Neutrophil (primary cell): Measurements from ENCODE around the genes NPHP4 and DNAJC11.

DNA sequence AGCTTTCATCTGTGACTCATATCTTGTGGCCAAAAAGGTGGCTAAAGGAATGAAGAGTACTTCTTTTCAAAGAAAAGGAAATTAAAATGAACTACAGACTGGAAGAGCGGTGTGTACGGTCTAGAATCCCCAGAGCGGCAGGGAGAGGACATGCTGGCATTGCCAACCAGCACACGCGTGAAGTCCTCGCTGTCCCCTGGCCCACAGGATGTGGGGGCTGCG is 603.1 kb downstream of the NPHP4 start:
- PRO-cap, result no peak

DNA sequence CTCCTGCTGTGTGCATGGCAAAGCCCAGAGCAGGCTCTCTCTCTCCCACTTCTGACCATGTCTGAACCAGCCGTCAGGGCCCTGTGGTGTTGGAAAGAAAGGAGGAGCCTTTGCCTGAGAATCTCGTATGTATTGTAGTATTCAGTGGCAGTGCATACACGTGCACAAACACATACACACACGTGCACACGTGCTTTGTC is 332.1 kb downstream of the NPHP4 start:
- PRO-cap, result no peak

DNA sequence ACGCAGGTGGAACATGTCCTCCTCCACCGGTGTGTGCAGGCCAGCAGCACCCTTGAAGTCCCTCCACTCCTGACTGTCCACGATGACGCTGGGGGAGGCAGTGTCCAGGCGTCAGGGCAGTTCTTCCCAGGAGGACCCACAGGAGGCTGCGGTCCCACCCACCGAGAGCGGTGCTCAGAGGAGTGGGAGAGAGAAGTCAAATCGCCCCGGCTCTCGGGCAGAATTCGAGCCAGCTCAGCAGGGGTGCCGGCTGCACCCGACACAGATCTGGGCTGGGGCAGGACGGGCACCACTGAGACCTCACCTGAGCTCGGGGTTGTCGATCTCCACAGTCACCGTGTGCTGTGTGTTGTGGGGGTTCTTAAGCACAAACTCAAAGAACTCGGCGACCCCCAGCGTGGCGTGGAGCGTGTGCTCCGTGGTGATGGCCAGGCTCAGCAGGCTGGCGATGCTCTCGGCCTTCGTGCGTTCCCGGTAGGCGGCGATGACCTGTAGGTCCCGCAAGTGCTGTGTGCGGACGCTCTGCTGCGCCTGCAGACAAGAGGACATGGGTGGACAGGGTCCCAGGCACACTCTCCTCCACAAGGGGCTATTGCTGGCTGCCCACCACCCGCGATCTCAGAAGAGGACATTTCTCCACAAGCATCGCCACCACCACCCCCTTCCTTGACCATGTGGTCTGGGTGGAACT is 117.5 kb downstream of the NPHP4 start:
- PRO-cap, result no peak

- PRO-cap, result no peak
Observed at GRCh38 chr1:5907969-5908361, 84.3 kb downstream of the NPHP4 start.

- PRO-cap, result bidirectional peak, plus-strand start at chr1:5992694, minus-strand start at chr1:5992474
Observed at GRCh38 chr1:5992104-5993009, at the start of gene NPHP4. NPHP4 (minus strand) TSS chr1:5992425.

DNA sequence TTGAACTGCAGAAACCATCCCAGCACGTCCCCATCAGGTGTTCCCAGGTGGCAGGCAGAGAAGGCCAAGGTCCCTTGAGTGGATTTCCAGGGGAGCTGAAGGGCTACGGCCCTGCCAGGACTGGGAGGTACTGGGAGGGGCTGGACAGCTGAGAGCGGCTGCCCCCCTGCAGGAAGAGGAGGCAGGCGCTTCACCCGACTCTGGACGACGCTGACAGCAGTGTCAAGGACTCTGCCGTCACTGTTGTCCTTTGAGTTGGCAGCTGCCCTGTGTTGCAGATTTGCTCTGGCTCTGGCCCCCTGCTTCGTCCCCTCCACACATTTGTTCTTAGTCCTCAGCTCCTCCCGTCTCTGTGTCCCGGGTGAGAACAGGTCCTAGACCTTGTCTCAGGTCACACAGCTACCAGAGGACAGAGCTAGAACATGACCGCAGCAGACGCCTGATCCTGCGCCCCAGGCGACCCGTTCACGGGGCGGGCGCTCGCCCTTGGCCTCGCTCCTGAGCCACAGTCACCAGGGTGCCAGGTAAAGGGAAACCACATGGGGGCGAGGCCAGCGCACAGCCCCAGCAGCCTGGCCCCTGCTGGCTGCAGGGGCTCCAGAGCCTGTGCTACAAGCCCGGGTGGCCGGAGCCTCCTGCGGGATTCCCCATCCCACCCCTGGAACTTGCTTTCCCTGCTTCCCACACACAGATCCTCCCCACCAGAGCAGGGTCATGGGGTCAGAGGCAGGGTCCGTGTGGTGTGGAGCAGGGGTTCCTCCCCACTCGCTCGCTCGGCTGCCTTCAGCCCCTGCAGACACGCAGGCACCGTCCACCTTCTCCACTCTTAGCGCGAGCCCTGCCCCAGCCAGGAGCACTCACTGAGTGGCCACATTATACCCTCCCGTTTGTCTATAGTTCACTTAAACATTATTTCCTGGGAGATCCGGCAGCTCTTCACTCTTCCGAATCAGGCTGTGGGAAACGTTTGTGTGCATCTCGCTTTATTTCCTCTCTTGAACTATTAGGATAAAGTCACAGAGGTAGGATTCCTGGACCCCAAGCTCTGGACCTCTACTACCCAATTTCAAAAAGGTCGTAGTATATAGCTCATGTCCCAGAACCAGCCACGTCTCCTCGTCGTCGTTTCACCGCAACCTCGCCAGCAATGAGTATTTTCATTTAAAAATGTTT is 10.8 kb upstream of the NPHP4 start:
- PRO-cap, result no peak

- PRO-cap, result bidirectional peak, plus-strand start at chr1:6028315, minus-strand start at chr1:6028196; bidirectional peak, plus-strand start at chr1:6028584, minus-strand start at chr1:6028548
Observed at GRCh38 chr1:6028134-6028950, 17.3 kb upstream of the KCNAB2 start.

GRCh38 chr1:6277692-6278242 is 16.9 kb upstream of the GPR153 start:
- PRO-cap, result no peak

DNA sequence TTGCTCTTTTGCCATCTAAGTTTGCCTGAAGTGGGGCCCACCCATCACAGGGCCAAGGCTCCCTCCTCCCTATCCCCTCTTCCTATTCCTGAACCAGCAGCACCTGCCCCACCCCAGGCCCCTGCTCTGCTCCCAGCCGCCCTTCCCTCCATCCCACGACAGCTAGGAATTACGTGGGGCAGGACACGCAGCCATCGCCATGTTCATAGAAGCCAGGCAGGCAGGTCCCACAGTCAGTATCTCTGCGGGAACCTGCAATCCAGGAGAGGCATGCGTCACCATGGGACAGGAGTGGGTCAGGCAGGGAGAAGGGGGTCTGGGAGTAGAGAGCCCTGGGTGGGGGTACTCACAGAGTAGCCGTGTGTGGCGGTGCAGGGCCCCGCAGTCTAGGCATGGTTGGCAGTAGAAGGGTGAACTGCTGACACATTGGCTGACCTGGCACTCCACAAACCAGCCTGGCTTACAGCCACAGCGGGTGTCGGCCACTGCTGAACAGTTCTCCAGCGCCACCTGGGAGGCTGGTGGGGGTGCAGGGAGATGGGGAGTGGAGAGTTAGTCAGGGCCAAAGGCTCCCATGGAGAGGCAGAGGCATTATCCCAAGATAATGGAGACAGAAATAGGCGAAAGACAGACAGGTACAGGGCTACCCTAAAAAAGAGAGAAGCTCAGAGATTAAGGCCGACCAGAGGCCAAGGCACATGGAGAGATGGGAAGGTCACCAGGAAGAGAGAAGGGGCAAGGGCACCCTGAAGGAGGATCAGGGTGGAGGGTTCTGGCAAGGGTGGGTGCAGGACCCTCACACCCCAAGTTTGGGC is 1.6 kb downstream of the TNFRSF25 start:
- PRO-cap, result no peak

DNA sequence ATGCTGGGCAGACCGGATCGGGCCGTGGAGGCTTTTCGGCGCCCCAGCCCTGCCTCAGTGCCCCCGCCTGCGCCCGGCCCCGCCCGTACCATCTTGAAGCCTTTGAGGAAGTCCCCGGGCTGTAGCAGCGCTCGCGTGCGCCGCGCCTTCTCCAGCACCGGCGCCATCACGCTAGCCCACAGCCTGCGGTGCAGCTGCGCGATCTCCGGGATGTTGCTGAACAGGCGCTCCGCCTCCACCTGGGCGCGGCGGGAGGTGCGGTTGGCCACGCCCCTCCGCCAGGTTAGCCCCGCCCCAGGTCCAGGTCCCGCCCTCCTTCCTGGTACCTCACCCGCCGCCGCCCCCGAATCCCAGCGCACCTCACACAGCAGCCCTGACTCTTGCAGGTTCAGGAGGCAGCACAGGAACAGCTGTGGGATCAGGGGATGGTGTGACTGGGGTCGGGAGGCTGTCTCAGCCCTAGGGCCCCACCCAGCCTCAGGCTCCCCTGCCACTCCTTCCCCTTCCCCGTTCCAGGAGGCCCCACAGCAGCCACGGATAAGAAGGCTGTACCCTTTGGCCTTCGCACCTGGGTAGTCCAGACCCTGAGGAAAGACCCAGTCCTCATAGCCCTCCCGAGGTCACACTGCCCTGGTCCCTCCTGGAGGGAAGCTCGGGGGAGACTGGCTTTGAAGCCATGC is 5.6 kb upstream of the TNFRSF25 start:
- PRO-cap, result no peak

- PRO-cap, result no peak
Observed at GRCh38 chr1:6489707-6490227, 1.7 kb downstream of the PLEKHG5 start.

DNA sequence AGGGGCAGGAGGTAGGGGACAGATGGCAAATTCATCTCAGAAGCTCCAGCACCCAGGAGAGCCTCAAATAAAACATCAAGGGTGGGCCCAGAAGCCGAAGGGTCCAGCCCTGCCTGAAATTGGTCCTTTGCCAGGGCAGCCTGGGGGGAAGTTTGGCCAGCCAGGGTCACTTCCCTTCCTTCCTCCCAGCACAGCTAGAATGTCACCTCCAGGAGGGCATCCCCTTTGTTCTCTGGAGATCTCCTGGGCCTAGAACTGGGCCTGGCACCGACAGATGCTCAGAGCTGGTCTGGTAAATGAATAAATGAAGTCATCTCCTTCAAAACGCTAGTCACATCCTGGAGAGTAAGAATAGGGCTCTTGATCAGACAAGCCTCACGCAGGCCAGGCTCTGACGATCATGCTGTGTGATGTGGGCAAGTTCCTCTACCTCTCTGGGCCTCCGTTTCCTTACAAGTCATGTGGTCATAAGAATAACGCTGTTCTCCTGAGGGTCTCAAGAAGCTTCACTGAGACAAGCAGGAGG is 1.7 kb upstream of the PLEKHG5 start:
- PRO-cap, result no peak

GRCh38 chr1:6496202-6496791 is 4.8 kb upstream of the PLEKHG5 start:
- PRO-cap, result no peak

DNA sequence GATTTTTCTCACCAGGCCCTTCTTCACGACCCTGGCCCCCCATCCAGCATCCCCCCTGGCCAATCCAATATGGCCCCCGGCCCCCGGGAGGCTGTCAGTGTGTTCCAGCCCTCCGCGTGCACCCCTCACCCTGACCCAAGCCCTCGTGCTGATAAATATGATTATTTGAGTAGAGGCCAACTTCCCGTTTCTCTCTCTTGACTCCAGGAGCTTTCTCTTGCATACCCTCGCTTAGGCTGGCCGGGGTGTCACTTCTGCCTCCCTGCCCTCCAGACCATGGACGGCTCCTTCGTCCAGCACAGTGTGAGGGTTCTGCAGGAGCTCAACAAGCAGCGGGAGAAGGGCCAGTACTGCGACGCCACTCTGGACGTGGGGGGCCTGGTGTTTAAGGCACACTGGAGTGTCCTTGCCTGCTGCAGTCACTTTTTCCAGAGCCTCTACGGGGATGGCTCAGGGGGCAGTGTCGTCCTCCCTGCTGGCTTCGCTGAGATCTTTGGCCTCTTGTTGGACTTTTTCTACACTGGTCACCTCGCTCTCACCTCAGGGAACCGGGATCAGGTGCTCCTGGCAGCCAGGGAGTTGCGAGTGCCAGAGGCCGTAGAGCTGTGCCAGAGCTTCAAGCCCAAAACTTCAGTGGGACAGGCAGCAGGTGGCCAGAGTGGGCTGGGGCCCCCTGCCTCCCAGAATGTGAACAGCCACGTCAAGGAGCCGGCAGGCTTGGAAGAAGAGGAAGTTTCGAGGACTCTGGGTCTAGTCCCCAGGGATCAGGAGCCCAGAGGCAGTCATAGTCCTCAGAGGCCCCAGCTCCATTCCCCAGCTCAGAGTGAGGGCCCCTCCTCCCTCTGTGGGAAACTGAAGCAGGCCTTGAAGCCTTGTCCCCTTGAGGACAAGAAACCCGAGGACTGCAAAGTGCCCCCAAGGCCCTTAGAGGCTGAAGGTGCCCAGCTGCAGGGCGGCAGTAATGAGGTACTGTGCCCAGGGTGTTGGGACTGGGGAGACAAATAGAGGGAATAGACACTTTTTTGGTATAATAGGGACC is 859 bp downstream of the ZBTB48 start:
- PRO-cap, result no peak

GRCh38 chr1:6590755-6591779 is 11.3 kb downstream of the ZBTB48 start:
- PRO-cap, result no peak

- PRO-cap, result no peak
Observed at GRCh38 chr1:6594785-6596025, 7.5 kb downstream of the KLHL21 start.

GRCh38 chr1:6598984-6600170 is 3.3 kb downstream of the KLHL21 start:
- PRO-cap, result no peak

DNA sequence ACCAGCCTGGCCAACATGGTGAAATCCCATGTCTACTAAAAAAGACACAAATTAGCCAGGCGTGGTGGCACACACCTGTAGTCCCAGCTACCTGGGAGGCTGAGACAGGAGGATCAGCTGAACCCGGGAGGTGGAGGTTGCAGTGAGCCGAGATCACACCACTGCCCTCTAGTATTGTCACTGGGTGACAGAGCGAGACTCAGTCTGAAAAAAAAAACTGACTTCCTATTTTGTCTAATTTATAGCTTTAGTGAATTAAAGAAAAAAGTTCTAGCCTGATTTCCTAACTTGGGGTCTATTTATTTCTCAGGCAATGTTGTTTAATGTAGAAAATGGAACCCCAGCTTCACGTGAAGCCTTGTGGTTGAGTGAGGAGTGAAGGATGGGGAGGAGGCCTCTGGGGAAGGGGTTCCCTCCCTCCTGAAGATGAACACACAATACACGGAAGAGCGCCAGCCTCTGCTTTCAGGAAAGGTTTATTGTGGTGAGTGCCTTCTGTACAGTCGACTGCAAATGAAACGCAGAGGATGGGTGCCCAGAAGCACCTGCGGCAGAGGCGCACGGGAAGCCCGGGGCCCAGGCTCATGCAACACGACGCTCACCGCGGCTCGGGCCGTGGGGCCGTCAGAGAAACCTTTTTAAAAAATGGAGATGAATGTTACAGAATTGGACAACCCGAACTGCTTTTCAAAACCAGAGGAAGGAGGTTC is 9.2 kb downstream of the THAP3 start:
- PRO-cap, result no peak

GRCh38 chr1:6634739-6635438 is 10.2 kb downstream of the THAP3 start:
- PRO-cap, result no peak

GRCh38 chr1:6701088-6702097 is at the start of gene DNAJC11:
DNAJC11 (minus strand) TSS chr1:6701816.
- PRO-cap, result unidirectional peak, minus-strand start at chr1:6701819